Sternocleidomastoid (tissue), 1 donor: ENCODE results near the genes SNX22, UBAP1L and CLPX.

DNA sequence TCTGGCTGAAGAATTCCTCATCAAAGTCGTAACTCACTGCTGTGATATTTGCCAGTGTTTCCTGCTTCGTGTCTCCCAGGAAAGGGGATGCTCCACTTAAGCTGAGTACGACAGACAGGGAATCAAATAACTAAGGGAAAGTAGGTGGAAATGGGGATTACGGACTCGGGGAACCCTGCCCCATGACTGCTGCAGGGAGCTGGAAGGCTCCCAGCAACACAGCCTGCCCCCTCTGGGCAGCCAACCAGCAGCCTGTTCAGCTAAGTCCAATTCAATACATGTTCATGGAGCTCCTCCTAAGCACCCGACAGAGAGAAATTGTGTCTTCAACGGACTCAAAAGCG is 92.2 kb upstream of the HERC1 start:
- PRO-cap, result no peak

DNA sequence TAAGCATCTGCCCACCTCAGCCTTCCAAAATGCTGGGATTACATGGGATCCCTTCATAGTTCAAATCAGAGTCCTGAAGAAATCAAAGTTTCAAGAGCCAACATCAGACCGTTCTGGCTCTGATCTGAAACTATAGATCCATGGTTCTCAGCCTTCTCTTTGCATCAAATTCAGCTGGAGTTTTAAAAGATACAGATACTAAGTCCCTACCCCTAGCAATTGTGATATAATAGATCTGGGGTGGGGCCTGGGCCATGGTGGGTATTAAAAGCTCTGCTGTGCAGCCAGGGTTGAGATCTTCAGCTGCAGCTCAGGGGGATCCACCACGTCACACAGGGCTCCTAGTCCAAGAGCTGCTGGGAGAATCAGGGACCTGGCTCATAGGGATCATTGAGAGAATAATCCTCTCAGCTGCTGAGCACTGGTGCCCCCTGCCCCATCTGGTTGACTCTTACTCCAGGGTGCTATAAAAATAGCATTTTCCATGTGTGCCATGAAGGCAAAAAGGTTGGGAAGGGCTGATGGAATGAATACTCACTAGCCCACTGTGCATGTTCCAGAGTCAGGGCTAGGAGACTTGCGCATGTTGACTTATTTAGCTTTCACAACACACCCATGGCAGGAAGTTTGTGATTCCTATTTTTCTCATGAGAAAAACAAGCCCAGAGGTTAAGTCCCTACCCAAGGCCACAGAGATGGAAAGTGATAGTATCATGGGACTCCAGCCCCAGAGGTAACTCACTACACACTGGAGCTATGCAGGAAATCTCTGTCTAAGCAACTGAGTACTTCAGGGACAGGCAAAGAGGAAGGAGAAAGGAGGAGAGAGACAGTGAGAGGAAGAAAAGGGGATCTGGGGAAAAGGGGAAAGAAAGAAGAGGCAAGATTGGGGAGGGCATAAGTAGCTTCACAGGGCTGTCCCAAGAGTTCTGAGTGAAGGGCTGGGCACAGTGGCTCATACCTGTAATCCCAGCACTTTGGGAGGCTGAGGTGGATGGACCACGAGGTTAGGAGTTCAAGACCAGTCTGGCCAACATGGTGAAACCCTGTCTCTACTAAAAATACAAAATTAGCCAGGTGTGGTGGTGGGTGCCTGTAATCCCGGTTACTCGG is 94.6 kb upstream of the HERC1 start:
- PRO-cap, result no peak

DNA sequence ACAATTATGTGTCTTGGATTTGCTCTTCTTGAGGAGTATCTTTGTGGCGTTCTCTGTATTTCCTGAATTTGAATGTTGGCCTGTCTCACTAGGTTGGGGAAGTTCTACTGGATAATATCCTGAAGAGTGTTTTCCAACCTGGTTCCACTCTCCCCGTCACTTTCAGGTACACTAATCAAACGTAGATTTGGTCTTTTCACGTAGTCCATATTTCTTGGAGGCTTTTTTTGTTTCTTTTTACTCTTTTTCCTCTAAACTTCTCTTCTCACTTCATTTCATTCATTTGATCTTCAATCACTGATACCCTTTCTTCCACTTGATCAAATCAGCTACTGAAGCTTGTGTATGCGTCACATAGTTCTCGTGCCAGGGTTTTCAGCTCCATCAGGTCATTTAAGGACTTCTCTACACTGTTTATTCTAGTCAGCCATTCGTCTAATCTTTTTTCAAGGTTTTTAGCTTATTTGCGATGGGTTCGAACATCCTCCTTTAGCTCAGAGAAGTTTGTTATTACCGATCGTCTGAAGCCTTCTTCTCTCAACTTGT is 84.4 kb downstream of the DAPK2 start:
- PRO-cap, result no peak

GRCh38 chr15:63967967-63968455 is 78.3 kb downstream of the DAPK2 start:
- PRO-cap, result no peak

DNA sequence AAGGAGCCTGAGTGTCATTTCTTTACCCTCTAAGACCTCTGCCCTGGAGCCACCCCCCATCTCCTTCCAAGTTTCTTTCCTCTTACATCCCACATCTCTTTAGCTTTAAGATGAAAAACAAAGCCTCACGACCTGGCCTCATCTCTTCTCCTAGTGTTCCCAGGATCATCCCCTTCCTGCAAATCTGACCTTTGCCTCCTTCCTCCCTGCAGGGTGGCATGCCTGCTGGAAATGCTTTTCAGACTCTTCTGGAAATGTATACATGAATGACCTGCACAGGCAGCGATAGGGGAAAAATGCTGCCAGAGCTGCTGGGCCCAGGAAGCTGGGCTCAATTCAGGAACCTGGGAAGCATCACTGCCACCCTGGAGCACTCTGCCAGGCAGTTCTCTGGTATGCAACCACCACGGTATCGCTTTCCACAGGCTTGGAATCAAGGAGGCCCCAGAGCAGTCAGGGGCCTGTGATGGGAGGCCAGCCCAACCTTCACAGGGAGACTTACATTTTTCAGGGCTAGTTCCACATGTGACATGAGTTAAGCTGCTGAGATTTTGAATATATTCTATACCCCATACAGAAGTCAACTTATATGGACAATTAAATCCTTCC is 67.5 kb downstream of the DAPK2 start:
- PRO-cap, result no peak

- PRO-cap, result no peak
These were observed 26.5 kb downstream of the DAPK2 start for GRCh38 chr15:64019625-64020405.

DNA sequence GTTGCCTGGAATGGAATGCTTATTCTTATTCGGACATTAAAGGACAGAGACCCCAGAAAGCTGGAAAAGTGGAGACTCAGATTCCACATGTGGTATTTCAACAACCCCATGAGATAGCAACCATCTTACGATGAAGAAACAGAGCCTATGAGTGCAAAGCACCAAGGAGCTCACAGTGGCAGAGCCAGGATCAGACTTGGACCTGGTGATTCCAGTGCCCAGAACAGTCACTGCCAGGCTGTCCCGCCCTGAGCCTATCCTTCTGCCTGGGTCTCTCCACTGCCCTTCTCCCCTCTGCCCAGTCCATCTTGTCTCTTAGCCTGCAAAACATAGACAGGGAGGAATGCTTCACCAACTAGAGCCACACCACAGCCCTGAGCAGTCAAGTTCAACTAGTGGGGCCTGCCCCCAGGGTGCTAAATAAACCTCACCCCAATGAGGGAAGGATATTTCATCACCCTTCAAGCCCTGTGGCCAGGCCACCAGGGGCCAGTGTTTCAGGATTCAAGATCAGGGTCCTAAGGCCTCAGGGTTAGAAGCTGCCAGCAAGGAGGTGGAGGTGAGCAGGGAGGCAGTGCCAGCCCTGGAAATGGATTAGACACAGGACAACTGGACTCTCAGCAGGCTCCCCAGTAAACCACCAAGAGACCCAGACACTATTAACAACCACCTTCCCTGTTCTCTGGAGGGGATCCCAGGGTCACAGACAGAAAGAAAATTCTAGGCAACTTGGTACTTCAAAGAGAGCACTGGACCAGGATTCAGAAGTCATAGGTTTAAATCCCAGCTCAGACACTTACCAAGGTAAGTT is 21.7 kb downstream of the DAPK2 start:
- PRO-cap, result no peak

- PRO-cap, result no peak
These were observed 21.3 kb upstream of the SNX22 start for GRCh38 chr15:64130230-64130665.

GRCh38 chr15:64151035-64151856 is at the start of gene SNX22:
SNX22 (plus strand) TSS chr15:64151731.
- PRO-cap, result bidirectional peak, plus-strand start at chr15:64151731, minus-strand start at chr15:64151596

GRCh38 chr15:64247962-64248334 is 85.1 kb upstream of the PPIB start:
- PRO-cap, result no peak

DNA sequence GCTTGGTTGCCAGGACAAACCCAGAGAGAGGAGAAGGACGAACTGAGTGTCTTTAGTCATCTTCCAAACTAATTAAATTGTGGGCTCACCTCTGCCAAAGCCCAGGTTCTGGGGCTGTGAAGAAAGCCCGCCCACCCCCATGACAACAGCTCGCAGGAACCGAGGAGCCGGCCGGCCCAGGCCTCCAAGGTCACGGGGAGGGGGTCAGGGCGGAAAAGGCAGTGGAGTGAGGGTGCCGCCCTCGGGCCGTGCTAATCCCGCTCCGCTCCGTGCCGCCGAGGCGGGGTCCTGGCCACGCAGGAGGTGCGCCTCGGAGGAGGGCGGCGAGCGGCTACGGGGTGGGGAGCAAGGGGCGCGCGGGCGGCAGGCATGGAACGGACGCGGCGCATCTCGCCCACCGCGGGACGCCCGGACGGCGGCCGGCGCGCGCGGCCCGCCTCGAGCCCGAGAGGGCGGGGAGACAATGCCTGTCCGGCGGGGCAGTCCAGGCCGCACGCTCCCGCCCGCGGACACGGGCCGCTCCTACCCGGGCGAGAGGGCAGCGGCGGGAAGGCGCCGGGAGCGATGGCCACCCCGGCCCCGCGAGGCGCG is 727 bp downstream of the RBPMS2 start:
- PRO-cap, result bidirectional peak, plus-strand start at position 254 of the sequence, minus-strand start at position 161 of the sequence

- PRO-cap, result unidirectional peak, plus-strand start at chr15:64851807
These were observed 9.8 kb downstream of the PLEKHO2 start for GRCh38 chr15:64851402-64852089.

DNA sequence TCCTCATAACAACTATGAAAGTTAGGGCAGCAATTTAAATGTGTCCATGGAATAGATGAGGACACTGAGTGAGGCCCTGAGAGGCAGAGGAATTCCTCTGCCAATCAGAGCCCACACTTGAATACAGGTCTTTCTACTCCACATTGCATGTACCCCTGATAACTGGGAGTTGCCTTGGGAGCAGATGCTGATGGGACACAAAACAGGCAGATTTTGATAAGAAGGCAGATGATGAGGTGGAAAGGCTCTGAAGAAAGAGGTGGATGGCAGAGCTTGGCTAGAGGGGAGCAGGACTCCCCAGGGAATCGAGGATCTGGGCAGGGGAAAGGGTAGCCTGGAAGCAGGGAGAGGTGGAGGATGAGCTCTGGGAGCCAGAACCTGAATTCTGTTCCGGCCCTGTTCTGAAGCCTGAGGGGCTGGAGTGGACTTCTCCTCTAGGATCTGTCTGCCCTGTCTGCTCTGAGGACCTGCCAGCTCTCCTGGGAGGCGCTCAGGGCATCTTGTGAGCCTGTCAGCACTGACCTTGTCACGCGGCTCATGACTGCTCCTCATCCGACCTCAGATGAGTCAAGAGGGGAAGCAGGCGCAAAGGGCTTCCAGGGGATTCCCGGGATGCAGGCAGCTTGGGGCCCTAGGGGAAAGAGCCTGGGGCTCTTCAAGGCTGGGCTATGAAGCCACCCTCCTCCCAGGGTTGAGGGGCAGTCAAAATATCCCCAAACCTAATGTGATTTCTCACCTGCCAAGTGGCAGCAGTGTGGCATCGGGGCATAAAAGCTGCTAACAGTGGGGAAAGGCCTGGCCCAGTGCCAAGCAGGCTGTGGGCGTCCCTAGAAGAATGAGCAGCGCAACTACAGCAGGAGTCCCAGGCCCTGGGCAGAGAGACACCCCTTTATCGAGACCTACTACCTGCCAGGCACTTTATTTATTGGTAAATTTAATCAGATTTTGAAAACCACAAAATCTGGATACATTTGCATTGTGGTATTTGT is 27.8 kb upstream of the ANKDD1A start:
- PRO-cap, result unidirectional peak, minus-strand start at position 476 of the sequence

DNA sequence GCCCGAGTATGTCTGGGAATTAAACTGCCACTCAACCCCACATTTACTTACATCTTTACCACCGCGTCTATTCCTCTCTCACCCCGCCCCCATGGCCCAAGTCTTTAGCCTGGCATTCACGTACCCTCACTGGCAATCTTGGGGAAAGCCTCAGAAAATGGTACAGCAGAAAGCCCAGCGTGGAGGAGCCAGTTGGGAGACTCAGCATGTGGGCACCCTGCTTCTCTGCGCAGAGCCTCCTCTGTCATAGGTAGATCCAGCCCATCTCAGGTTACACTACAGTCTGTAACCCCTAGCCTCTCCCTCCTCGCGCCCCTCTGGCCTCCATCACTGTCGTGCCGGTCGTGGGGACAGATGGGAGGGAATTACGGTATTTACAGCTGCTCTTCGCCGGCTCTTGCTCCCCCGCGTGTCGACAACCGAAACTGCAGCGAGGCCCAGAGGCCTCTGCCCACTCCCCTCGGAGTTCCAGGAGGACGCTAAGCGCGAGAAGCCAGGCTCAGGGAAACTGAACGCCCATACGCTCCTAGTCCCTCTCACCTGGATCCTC is 6.3 kb upstream of the ANKDD1A start:
- PRO-cap, result no peak

- PRO-cap, result no peak
These were observed 4.2 kb downstream of the SLC51B start for GRCh38 chr15:65049135-65050083.

GRCh38 chr15:65068705-65069250 is 987 bp upstream of the RASL12 start:
- PRO-cap, result no peak

GRCh38 chr15:65087367-65087885 is 10.9 kb downstream of the KBTBD13 start:
- PRO-cap, result no peak

DNA sequence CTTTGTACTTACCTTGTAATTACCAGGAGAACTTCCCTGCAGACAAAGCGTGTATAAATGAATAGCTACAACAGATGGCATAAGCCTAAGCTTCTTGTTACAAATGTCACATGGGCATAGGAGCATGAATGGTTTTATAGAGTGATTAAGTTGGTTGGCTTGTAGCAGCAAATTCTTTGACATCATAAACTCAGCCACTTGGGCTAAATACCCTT is at the start of gene UBAP1L:
TSS of gene UBAP1L (minus strand) at position 63 of the 215 bp plus-strand sequence.
- PRO-cap, result no peak

- PRO-cap, result bidirectional peak, plus-strand start at chr15:65184915, minus-strand start at chr15:65184930; bidirectional peak, plus-strand start at chr15:65185073, minus-strand start at chr15:65185132; bidirectional peak, plus-strand start at chr15:65185710, minus-strand start at chr15:65185315
These were observed at the start of gene CLPX for GRCh38 chr15:65184819-65185862. CLPX (minus strand) TSS chr15:65185342.

DNA sequence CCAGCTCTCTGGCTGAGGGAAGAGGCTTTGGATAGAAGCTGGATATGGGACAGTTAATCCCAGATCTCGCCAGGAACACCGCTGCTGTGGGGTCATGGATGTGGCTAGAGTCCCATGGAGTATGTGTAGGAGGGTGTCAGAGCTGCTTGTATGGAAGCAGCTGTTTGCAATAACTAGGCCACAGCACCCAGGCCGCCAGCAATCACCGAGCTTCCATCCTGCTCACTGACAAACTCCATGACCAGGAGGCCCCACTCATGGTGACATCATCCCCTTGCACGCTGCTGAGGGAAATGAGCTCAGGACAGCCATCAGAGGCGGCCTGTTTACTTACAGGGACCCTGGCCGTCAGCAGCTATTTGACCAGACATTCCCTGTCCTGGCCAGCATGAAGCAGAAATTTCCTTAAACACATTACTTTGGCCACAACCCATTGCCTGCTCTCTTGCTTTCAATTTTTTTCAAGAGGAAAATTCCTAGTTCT is 34.2 kb upstream of the CILP start:
- PRO-cap, result no peak